UCH-1 (cell line): Measurements from ENCODE around the gene TTC17.

DNA sequence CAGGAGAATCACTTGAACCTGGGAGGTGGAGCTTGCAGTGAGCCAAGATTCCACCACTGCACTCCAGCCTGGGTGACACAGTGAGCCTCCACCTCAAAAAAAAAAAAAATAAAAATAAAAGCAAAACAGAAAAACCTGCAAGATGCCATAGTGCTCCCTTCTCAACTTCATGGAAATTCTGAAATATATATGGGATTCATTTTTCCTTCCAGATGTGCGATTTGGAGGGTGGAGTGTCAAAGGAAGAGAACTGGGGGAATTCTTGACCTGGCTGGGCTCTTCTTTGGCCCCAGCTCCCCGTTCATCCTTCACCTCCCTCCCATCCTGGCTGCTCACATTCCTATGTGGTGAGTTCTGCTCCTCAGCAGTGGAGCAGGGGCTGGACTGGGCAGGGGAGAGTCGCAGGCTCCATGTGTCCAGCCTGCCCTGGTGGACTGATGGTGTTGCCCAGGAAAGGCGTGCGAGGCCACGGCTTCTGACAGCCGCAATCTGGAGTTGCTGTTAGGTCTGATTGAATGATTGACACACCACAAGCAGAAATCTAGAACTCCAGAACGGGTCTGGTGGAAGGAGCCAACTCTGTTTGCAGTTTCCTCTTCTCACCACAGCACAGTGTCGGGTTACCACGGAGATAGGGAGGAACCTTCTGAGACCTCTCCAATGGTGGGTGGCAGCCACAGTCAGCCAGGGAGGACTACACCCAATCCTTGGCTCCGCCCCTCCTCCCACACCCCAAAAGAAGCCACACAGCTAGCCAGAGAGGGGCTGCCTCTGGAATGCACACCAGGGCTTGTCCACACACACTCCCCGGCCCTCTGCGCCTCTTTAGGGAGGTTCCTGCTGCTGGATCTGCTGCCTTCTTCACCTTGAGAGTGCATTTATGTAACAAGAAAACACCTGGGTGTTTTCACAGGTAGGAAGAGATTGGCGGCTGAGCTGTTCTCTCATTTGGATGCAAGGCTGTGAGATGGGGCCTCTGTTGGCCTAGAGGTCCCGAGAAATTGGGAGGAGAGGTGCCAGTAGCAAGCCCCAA is 56.6 kb upstream of the CD44 start:
- RRBS = no CpG with 5 or more reads among the region's 15 CpGs

GRCh38 chr11:35156150-35156752 is 17.3 kb downstream of the CD44 start:
- RRBS = no CpG with 5 or more reads among the region's 3 CpGs

DNA sequence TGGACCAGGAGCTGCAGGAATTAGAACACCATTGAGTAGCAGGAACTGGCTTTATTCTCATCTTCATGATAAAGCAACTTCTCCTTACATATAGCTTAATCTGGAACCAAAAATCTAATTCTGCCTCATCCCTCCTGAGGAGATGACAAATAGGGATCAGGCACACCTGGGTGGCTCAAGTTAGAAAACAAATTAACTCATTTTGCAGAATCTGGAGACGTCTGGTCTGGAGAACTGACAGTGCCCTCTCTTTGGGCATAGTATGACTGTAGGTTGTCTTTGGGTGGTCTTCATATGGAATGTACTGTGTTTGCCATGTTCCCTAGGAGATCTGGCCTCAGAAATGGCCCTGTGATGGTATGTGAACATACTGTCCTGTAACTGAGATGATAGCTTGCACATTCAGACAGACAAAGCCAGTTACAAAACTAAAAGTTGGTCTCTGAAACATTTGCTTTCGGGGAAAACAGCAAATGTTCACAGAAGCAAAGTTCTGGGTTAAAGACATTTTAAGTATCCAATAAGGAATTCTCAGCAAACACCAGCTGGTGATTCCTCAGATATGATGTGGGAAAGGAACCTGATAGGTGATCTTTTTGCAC is 29.6 kb downstream of the CD44 start:
- RRBS = no CpG with 5 or more reads among the region's 2 CpGs

- RRBS = no CpG with 5 or more reads among the region's 11 CpGs
These were observed 121.5 kb downstream of the CD44 start for GRCh38 chr11:35260306-35261124.

GRCh38 chr11:35359304-35359937 is 59.9 kb downstream of the SLC1A2 start:
- RRBS = no CpG with 5 or more reads among the region's 3 CpGs

- RRBS = no CpG with 5 or more reads among the region's 5 CpGs
These were observed 38.0 kb upstream of the LDLRAD3 start for GRCh38 chr11:35905860-35906360.

DNA sequence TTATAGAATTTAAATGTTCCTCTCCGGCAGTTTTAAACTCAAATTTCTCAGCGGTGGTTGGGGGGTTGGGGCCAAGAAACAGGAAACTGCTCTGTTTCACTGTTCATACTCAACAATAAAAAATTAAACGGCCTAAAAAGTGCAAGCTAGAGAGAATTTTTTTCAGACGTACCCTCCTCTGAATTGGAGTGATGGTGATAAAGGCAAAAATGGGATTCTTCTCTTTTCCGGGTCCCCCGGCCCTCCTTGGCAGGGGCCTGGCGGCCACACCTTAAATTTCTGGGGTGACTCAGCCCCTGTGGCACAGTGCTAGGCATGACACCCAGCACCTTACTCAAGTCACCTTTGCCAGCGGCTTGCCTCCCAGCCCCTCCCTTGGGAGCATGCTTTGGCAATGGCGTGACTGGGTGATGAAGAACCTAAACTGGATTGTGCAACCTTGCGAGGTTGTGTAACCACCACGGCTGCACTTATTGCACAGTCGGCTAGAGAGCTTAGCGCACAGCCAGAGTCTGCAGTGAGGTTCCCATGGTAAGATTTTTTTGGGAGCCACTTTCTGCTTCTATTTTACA is 16.2 kb upstream of the LDLRAD3 start:
- RRBS = no CpG with 5 or more reads among the region's 13 CpGs

DNA sequence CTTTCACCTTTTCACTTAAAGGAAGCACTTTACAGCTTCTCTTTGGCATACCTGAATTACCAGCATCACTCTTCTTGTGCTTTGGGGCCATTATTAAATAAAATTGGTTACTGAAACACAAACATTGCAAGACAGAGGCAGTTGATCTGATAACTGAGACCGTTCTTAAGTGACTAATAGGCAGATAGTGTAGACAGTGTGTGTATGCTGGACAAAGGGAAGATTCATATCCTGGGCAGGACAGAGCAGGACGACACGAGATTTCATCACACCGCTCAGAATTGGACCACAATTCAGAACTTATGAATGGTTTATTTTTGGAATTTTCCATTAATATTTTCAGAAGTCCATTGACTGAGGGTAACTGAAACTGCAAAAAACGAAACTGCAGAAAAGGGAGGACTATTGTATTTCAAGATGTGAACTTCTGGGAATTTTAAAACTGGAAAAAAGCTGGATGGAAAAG is 68.6 kb downstream of the LDLRAD3 start:
- RRBS = no CpG with 5 or more reads among the region's 5 CpGs

GRCh38 chr11:36073294-36073969 is 129.6 kb downstream of the LDLRAD3 start:
- RRBS = no CpG with 5 or more reads among the region's 8 CpGs

GRCh38 chr11:36349261-36350485 is 53.6 kb downstream of the PRR5L start:
- RRBS = no CpG with 5 or more reads among the region's 9 CpGs

GRCh38 chr11:36375867-36376870 is 80.1 kb downstream of the PRR5L start:
- RRBS = 3% methylated on average over 14 of the region's 58 CpGs

DNA sequence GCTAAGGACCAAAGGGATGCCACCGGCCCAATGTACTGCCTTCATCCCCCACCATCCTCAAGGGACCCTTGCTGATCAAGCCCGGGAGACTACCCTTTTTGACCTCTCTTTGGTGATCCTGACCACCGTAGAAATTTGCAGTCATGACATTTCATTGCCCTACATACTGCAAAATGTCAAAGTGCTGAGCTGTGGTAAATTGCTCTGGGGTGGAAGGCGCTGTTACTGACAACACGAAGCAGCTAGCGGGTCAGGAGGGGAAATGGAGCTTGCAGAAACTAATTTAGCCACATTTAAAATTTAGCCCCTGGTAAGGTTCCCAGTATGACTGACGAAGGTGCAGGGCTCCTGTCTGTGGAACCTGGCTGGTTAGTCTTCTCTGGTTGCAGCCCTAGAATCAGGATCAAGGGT is 81.9 kb downstream of the PRR5L start:
- RRBS = 24% methylated on average over 2 of the region's 7 CpGs

DNA sequence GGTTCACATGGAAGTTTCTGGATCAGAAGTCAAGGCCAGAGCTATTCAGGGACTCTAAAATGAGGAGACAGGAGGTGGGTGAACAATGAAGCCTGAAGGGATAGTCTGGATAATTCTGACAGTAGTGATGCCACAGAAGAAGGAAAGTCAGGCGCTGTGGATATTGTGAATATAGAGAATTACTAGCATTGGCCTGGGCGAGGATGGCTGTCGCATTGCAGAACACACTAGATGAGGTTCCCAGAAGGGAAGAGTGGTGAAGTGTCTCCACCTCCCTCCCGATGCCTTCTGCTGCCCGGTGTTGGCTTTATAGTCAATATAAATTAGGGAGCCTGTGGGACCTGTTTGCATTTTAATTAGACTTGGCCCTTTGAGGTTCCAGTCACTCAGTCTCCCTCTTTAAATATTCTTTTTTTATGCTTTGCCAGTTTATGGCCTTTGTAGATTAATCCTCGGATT is 84.0 kb downstream of the PRR5L start:
- RRBS = no CpG with 5 or more reads among the region's 6 CpGs

- RRBS = no CpG with 5 or more reads among the region's 3 CpGs
These were observed 1226.8 kb downstream of the LRRC4C start for GRCh38 chr11:40232681-40233112.

GRCh38 chr11:43358678-43359113 is at the start of gene TTC17:
Gene TTC17 (plus strand): TSS chr11:43358920.
- RRBS = no CpG with 5 or more reads among the region's 37 CpGs

DNA sequence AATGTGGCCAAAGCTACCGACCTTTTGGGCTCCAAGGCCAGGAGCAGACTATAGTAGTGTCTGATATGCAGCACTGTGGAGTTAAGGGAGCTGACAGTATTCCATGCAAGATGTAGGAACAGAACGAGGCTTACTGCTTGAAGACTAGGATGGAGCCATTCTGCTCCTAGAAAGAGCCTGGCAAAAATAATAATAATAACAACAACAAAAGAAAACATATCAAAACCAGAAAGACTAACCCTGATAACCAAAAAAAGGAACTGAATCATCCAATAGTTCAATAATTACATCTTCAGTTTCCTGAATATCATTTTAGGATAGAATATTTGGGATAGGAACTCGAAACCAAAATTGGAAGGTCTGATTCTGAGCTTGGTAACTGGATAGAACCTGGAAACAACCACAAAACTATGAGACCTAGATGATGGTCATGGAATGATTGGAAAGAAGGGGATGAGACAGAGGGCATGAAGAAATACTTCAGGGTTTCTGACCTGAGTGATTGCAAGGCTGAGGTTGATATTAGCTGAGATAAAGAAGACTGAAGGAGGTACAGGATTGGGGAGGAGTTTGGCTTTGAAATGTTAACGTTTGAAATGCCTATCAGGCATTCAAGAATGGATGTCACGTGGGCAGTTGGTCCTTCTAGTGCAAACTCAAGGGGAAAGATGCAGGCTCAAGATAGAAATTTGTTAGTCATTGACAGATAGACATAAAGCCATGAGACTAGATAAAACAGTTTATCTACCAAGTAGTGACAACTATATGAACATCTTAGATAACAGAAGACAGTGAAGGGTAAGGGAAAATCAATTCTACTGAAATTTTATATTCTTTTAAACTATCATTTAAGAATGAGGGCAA is 22.9 kb downstream of the TTC17 start:
- RRBS = no CpG with 5 or more reads among the region's 5 CpGs

DNA sequence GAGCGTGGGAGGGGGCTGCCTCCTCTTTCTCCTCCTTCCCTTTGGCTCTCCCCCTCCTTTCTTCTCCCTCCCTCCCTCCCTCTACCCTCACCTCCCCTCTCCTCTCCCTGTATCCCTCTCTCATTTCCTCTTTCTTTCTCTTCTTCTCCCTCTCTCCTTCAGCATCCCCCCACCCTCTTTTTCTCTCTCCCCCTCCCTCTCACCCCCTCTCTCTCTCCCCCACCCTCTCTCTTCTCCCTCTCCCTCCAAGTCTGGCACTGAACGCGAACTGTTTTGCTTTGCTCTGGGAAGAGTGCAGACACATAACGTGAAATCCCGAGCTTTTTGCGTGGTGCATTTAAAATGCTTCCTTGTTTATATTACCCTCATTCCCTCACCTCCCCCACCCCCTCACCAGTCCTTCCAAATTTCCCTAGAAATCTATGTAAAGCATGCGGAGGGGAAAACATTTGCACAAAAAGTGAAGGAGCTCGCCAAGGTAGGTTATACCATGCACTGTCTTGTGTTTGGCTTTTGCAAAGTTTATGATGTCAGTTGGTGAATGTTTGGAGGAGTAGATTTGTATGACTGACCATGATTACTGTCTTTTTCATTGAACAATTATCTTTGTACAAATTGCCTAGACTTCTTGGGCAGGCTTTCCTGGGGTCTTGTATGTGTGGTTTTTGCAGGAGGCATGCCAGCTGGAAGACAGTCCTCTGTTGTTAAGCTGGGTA is 123.9 kb upstream of the HSD17B12 start:
- RRBS = no CpG with 5 or more reads among the region's 8 CpGs

GRCh38 chr11:43578889-43580176 is 101.2 kb upstream of the HSD17B12 start:
- RRBS = 3% methylated on average over 11 of the region's 103 CpGs

DNA sequence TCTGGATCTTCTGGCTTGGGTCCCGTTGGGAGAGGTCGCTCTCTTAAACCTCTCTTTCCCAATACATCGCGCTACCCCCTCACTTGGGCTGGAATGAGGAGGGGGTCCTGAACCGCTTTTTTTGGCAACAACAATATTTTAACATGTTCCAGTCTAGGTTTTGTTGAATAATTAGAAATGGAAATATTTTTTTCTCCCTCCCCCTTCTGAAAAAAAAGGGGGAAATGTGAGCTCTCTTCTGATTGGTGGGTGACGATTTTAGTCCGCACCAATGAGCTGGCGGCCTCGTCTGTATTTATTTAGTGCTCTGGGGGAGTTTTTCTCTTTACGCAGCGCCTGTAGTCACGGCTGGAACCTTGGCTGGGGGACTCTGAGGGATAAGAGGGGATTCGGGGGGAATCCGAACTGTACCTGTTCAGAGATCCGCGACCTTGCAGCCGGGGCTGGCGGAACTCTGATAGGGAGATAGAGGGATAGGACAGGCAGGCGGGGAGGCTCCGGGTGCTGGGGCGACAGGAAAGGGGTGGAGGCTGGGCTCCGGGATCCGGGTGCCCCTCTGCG is 99.9 kb upstream of the HSD17B12 start:
- RRBS = 7% methylated on average over 4 of the region's 24 CpGs

- RRBS = 20% methylated on average over 2 of the region's 35 CpGs
These were observed 36.5 kb upstream of the HSD17B12 start for GRCh38 chr11:43643795-43644703.